Psoas muscle (tissue), 2 donors: ENCODE measurements around the genes LAGE3, CTAG1B and VBP1.

DNA sequence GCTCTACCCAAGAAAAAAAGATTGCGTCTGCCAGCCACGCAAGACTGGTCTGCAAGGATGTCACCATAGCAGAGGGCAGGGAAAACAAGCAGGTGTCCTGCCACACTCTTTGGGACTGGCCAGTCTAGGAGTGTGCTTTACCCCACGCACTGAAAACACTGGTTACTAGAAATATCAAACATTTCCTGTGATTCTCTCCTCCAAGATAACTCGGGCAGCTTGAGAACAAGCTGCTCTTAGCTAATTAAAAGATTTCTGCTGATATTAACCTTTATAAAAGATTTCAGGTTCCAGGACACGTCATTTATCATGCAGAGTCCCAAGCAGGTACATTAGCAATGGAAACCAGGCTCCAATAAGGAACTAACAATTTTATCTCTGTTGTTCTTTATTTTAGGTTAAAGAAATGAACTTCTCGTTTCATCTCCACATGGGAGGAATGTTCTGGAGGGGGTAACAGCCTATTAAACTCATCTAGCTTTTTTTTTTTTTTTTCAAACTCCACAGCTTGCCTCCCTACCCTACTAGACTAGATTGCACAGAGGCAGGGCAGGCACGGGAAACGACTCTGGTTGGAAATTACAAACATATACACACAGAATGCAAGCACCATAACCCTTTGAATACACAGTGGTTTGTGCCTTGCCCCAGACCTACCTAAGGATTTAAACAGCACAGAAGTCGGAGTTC is 2.9 kb downstream of the MECP2 start:
- PRO-cap, 2 experiments = no peak in any of the 2 experiments

- PRO-cap, 2 experiments = no peak in any of the 2 experiments
These were observed 38.5 kb downstream of the TKTL1 start for GRCh38 chrX:154334094-154334405.

- PRO-cap, 2 experiments = no peak in any of the 2 experiments
These were observed 15.4 kb downstream of the FLNA start for GRCh38 chrX:154358826-154359612.

DNA sequence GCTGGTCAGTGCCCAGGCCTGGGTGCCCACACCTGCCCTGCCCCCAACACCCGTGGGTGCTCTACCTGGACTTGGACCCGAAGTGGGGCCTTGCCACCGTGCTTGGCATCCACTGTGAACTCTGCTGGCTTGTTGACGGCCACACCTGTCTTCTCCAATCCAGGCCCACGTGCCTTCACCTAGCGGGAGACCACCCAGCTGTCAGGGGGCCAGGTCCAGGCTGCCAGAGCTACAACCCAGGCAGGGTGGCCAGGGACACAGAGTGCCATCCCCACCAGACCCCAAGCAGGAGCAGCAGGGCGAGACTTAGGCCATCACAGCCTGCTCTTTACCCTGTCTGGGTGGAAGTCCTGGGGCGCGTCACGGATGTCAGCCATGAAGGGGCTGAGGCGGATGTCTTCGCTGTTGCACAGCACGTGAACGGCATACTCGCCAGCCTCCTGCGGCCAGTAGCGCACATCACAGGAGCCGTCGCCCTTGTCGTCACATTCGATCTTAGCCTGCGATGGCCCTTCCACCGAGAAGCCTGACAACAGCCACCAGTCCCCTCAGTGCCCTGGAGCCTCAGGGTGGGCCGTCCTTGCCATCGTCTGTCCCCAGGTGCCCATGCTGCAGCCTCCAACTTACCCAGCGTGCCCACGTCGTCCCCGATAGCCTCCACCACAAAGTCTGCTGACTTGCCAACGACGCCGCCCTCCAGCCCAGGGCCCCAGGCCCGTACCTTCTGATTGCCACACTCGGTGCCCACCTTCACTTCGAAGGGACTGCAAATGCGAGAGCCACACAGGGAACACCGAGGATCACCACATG is 10.0 kb downstream of the FLNA start:
- PRO-cap, 2 experiments = no peak in any of the 2 experiments

DNA sequence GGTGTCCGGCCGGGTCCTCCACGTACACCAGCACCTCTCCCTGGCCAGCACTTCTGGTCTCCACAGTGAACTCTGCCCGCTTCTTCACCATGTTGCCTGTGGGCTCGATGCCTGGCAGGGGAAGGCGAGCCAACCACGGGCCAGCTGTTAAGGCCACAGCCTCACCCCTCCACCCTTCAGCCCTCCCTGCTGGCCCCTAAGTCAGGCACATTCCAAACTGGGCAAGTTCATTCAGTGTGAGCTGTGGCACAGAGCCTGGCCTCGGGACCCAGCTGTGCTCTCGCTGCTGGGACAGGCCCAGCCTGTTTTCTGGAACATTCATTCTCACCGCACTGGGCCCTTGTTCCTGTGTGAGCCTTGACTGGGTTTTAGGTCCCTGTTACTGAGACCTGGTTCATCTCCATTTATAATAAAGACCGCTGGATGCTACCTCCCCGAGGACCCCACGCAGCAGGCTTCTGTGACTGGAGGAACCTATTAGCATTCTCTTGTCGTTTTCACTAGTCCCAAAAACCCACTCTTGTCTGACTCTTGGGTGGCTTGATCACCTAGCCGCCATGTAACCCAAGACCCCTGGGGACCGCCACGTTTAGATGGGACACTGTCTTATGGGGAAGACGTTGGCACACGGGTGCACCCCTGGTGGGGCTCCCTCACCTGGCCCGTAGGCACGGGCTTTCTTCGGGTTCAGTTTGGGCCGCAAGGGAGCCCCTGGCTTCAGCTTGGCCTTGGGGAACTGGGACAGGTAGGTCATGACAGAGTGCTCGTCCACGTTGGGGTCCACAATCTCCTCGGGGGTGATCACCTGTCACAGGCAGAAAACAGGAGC is 7.5 kb downstream of the FLNA start:
- PRO-cap, 2 experiments = no peak in any of the 2 experiments

DNA sequence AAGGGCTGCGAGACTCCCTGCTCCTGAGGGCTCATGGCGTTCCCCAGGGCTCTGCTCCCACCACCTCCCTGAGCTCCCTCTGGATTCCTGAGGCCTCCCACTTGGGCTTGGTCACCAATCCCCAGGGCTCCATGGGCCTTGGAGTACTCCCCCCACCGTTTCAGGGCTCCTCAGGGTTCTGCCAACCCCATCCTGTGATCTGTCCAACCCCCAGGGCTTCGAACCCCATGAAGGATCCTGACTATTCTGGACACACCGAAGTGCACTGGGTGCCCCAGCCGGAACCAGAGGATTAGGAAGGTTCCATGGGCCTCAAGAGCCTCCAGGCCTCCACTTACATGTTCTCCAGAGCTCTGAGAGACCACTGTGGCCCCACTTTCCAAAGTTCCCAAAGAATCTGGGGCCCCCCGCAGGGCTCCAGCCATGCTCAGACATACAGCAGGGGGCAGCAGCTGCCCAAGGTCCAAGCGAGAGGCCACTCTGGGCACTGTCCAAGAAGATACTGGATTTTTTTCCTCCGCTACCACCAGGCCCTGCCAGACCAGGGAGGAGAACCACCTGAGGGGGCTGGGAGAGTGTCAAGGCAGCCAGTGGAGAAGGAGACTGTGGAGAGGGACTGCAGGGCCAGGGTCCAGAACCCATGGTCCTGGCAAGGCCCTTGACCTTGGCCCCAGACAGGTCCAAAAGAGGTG is 5.0 kb downstream of the EMD start:
- PRO-cap, 2 experiments = no peak in any of the 2 experiments

GRCh38 chrX:154390007-154390478 is 8.1 kb upstream of the RPL10 start:
- PRO-cap, 2 experiments = peak in 1 of 2 experiments; most common plus-strand start chrX:154390288 (in 1)

GRCh38 chrX:154401763-154402767 is 3.9 kb downstream of the RPL10 start:
- PRO-cap, 2 experiments = no peak in any of the 2 experiments

- PRO-cap, 2 experiments = peak in 2 of 2 experiments; most common plus-strand start chrX:154479068 (in 2); most common minus-strand start chrX:154478777 (in 2)
These were observed at the start of gene LAGE3 for GRCh38 chrX:154478647-154479768. TSS of gene LAGE3 (minus strand) at chrX:154479281.

DNA sequence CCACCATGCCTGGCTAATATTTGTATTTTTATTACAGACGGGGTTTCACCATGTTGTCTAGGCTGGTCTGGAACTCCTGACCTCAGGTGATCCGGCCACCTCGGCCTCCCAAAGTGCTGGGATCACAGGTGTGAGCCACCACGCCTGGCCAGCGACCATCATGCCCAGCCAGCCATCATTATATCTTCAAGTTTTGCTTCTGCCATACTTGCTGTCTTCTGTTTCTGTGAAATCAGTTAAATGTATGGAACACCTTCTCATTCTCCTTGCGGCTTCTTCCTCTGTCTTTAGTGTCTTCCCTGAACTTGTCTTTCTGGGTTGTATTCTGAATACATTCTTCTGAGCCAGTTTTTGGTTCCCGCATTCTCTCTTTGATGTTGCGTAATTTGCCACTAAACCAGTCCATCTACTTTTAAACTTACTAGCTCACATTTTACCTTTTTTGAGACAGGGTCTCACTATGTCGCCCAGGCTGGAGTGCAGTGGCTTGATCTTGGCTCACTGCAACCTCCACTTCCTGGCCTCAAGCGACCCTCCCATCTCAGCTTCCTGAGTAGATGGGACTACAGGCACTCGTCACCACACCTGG is 9.5 kb upstream of the FAM3A start:
- PRO-cap, 2 experiments = no peak in any of the 2 experiments

DNA sequence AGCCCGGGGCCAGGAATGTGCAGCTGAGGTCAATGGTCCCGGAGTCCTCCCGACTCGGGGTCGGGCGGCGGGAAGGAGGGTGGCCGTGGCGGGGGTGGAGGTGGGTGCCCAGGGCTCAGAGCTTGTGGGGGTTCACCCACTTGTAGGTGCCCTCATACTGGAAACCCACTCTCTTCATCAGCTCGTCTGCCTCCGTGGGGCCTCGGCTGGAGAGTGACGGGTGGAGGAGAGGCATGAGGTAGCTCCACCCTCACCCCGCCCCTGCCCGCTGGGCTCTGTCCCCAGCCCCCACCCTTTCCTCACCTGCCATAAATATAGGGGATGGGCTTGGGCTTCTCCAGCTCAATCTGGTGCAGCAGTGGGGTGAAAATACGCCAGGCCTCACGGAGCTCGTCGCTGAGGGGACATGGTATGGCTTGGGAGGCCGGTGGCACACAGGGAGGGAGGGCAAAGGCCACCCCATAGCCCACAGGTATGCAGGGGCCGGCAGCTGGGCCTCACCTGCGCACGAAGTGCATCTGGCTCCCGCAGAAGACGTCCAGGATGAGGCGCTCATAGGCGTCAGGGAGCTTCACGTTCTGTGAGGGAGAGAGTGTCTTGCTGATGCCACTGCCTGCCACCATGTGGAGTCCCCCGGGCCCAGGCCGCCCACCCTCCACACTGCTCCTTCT is 14.6 kb downstream of the G6PD start:
- PRO-cap, 2 experiments = no peak in any of the 2 experiments

DNA sequence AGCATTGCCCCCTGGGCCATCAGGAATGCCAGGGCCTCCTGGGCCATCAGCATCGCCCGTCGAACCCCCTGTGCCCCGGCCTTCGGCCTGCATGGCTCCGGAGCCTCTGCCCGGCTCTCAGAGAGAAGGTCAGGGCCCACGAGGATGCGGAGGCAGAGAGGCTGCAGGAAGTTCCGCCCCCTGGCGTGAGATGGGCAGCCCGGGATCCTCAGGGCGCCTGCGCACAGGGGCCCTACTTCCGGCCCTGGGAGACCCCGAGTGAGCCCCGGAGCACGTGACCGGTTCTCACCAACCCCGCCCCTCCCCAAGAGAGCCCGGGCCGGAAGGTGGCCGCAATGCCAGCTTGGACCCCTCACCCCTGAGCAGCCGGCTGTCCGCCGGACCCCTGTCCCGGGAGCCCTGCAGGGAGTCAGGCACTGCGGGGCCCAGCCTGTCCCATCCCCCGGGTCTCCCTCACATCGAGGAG is at the start of gene CTAG1B:
Gene CTAG1B, minus strand, starts transcription at position 157 of the 466 bp plus-strand sequence.
- PRO-cap, 2 experiments = no peak in any of the 2 experiments

- PRO-cap, 2 experiments = no peak in any of the 2 experiments
These were observed 15.3 kb downstream of the GAB3 start for GRCh38 chrX:154735501-154736103.

- PRO-cap, 2 experiments = no peak in any of the 2 experiments
These were observed 691 bp downstream of the GAB3 start for GRCh38 chrX:154749863-154750908.

GRCh38 chrX:154751703-154752309 is 929 bp upstream of the GAB3 start:
- PRO-cap, 2 experiments = no peak in any of the 2 experiments

DNA sequence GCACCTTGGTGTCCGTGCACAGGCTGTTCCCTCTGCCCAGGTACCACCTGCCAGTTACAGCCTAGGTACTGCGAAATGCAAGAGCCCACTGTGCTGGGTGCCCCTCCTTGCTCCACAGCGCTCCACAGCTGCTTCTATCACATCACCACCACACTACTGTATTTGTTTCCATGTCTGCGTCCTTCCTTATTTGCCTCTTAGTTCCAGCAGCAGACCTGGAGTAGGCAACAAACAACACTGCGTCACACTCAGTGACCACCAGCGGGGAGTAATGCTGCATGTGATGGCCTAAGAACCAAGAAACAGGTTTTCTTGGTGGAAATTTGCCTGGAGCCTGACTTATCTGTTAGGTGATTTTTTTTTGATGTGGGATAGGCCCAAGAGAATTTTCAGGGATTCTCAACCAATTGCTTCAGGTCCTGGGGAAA is 3.2 kb downstream of the MPP1 start:
- PRO-cap, 2 experiments = no peak in any of the 2 experiments

DNA sequence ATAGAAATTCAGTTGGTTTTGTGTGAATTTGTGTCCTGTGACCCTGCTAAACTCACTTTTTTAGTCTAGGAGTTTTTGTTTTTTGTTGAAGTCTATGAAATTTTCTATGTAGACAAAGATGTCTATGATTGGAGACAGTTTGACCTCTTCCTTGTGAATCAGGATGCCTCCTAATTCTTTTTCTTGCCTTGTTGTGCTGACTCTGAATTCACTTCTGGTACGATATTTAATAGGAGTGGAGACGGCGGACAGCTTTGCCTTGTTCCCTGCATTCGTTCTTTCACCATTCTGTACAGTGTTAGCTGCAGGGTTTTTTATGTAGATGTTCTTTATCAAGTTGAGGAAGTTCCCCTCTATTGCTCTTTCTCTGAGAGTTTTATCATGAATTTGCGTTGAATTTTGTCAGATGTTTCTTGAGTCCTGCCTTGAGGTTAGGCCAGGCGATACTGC is 21.0 kb downstream of the CMC4 start:
- PRO-cap, 2 experiments = no peak in any of the 2 experiments

- PRO-cap, 2 experiments = peak in 2 of 2 experiments; most common plus-strand start chrX:155216460 (in 2); most common minus-strand start chrX:155216228 (in 1)
These were observed at the start of gene VBP1 for GRCh38 chrX:155215850-155216625. TSS of gene VBP1 (plus strand) at chrX:155216460.